ENCODE measurements around the gene CDH11.

GRCh38 chr16:58733216-58733495 lies 960 bp downstream of the GOT2 start:
- PRO-cap, 4 experiments, result peak in 4 of 4 experiments; most common plus-strand start chr16:58733414 (in 3); most common minus-strand start chr16:58733345 (in 2)
- RAMPAGE, long total RNA, 2 experiments, result no peak in any of the 2 experiments

GRCh38 chr16:60522666-60523021 lies 1513.6 kb downstream of the CDH8 start:
- PRO-cap, 4 experiments, result no peak in any of the 4 experiments
- RAMPAGE, long total RNA, 2 experiments, result no peak in any of the 2 experiments

DNA sequence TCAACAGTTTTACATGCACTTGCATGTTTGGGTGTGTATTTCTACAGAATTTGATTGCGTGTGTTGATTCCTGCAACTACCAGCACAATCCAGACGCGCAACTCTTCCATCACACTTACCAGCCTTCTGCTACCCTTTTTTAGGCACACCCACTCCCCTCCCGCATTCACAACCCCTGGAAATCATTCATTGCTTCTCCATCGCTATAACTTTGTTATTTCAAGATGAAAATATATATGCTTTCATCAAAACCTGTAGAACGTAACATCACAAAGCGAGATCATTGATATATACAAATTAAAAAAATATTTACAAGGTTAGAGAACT lies 590.7 kb downstream of the CDH8 start:
- PRO-cap, 4 experiments, result no peak in any of the 4 experiments
- RAMPAGE, long total RNA, 2 experiments, result no peak in any of the 2 experiments

- PRO-cap, 4 experiments, result no peak in any of the 4 experiments
- RAMPAGE, long total RNA, 2 experiments, result no peak in any of the 2 experiments
These were observed 544.5 kb downstream of the CDH8 start for GRCh38 chr16:61491811-61492117.

DNA sequence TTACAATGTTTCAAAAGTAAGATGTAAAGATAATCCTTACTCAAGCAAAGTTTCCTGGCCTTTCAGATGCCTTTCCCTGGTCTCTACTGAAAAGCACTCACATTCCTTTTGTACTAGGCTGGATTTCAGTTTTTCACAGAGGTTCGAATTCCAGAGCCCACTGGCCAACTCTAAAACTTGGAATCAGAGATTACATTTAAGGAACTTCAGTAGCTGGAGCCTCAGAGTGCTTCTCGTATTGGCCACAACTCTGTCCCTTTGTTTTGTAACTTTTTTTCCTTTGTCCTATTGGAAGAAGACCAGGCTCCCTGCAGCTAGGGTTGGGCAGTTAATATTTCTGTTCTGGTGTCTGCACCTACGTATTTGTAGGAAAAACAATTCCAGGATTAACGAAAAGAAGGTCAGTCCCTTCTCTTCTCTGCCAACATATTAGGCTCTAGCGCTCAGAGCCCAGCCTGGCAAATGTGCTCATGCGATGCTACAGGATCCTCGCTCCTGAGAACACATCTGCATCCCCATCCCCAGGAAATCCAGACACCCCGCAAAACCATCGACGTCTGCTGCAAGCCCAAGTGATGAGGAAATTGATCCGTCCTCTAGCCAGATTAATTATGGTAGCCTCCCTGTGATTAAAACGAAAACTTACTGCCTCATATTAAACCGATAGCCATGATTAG lies 1.9 kb downstream of the CDH11 start:
- PRO-cap, 4 experiments, result no peak in any of the 4 experiments
- RAMPAGE, long total RNA, 2 experiments, result no peak in any of the 2 experiments

- PRO-cap, 4 experiments, result peak in 4 of 4 experiments; most common minus-strand start chr16:65122063 (in 4)
- RAMPAGE, long total RNA, 2 experiments, result start-site peak on the minus strand in 1 of 2 experiments, at chr16:65122016-65122100 at its widest, 16 reads per replicate
These were observed at the start of gene CDH11 for GRCh38 chr16:65121766-65122099. CDH11 (minus strand) TSS chr16:65122063.

DNA sequence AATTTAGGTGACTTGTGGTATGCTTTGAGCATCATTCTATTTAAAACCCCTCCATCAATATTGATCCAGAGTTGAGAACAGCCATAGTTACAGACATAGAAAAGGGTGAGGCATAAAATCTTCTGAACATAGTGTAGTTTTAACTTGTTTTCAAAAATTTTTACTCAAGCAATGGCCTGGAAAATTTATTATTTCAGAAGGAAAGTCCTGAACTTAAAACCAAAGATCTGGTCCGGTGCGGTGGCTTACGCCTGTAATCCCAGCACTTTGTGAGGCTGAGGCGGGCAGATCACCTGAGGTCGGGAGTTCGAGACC lies 66.0 kb upstream of the CDH11 start:
- PRO-cap, 4 experiments, result no peak in any of the 4 experiments
- RAMPAGE, long total RNA, 2 experiments, result no peak in any of the 2 experiments

DNA sequence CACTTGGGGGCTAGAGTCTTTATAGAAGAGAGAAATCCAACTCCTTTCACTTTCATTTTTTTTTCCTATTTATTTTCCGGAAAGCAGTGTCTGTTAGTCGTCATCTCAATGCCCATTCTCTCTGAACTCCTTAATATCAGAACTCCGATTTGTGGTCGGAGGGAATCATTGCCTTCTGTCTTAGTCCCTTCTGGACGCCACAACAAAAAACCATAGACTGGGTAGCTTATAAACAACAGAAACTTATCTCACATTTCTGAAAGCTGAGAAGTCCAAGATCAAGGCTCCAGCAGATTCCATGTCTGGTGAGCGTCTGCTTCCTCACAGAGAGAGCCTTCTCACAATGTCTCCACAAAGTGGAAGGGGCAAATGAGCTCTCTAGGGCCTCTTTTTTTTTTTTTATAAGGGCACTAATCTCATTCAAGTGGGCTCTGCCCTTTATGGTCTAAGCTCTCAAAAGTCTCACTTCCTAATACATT lies 296.6 kb upstream of the CDH11 start:
- PRO-cap, 4 experiments, result no peak in any of the 4 experiments
- RAMPAGE, long total RNA, 2 experiments, result no peak in any of the 2 experiments

- PRO-cap, 4 experiments, result peak in 4 of 4 experiments; most common plus-strand start chr16:65945850 (in 4)
- RAMPAGE, long total RNA, 2 experiments, result no peak in any of the 2 experiments
These were observed 420.9 kb upstream of the CDH5 start for GRCh38 chr16:65945738-65945902.

- PRO-cap, 4 experiments, result no peak in any of the 4 experiments
- RAMPAGE, long total RNA, 2 experiments, result no peak in any of the 2 experiments
These were observed 223.7 kb upstream of the CDH5 start for GRCh38 chr16:66142870-66143207.

DNA sequence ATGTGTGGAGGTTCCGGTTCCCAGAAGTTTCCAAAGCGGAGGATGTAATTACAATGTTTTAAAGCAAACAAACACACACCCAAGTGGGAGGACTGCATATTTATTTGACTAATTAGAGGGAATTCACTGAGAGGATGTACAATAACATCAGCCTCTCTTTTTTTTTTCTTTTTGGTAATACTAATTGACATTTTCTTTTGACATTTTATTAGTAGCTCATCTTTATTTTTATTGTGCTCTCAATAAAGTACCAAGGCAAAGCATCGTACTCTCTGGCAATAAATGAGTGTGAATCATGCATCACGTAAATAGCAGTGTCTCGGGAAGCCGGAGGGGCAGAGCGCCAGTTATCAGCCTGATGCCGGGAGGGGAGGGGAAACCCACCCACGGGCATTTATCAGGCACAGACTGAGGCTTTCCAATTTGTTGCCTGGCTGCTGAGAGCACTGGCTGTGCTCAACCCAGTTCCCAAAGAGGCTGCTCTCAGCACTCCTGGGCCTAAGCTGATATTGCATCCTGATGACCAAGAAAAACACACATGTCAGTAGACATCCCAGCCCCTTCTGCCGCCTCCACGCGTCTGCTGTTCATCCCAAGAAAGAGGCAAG lies 118.4 kb upstream of the CDH5 start:
- PRO-cap, 4 experiments, result no peak in any of the 4 experiments
- RAMPAGE, long total RNA, 2 experiments, result no peak in any of the 2 experiments

- PRO-cap, 4 experiments, result no peak in any of the 4 experiments
- RAMPAGE, long total RNA, 2 experiments, result no peak in any of the 2 experiments
These were observed 96.2 kb upstream of the CDH5 start for GRCh38 chr16:66270072-66270938.

GRCh38 chr16:66376528-66377353 lies 10.2 kb downstream of the CDH5 start:
- PRO-cap, 4 experiments, result peak in 2 of 4 experiments; most common plus-strand start chr16:66377135 (in 1); most common minus-strand start chr16:66376991 (in 1)
- RAMPAGE, long total RNA, 2 experiments, result no peak in any of the 2 experiments

GRCh38 chr16:66510868-66511667 lies 38.9 kb downstream of the TK2 start:
- PRO-cap, 4 experiments, result peak in 1 of 4 experiments; most common plus-strand start chr16:66511492 (in 1); most common minus-strand start chr16:66511353 (in 1)
- RAMPAGE, long total RNA, 2 experiments, result no peak in any of the 2 experiments

GRCh38 chr16:66516687-66517394 lies 33.1 kb downstream of the TK2 start:
- PRO-cap, 4 experiments, result peak in 4 of 4 experiments; most common plus-strand start chr16:66517124 (in 3); most common minus-strand start chr16:66516784 (in 4)
- RAMPAGE, long total RNA, 2 experiments, result start-site peak on the plus strand in 2 of 2 experiments, at chr16:66517099-66517257 at its widest, 8 to 32 reads per replicate; start-site peak on the minus strand in 1 of 2 experiments, at chr16:66516718-66517525 at its widest, 13 to 28 reads per replicate

- PRO-cap, 4 experiments, result no peak in any of the 4 experiments
- RAMPAGE, long total RNA, 2 experiments, result start-site peak on the minus strand in 1 of 2 experiments, at chr16:66517790-66517869 at its widest, 53 reads per replicate
These were observed 32.2 kb downstream of the TK2 start for GRCh38 chr16:66517768-66518090.

GRCh38 chr16:66551120-66551793 lies 1.1 kb upstream of the CKLF start:
- PRO-cap, 4 experiments, result peak in 1 of 4 experiments; most common plus-strand start chr16:66551619 (in 1); most common minus-strand start chr16:66551295 (in 1)
- RAMPAGE, long total RNA, 2 experiments, result no peak in any of the 2 experiments

GRCh38 chr16:66619908-66620794 lies 15.6 kb downstream of the CMTM3 start:
- PRO-cap, 4 experiments, result no peak in any of the 4 experiments
- RAMPAGE, long total RNA, 2 experiments, result no peak in any of the 2 experiments

GRCh38 chr16:66902822-66903614 lies 15.7 kb downstream of the CDH16 start:
- PRO-cap, 4 experiments, result no peak in any of the 4 experiments
- RAMPAGE, long total RNA, 2 experiments, result no peak in any of the 2 experiments

- PRO-cap, 4 experiments, result no peak in any of the 4 experiments
- RAMPAGE, long total RNA, 2 experiments, result no peak in any of the 2 experiments
These were observed 11.6 kb downstream of the CDH16 start for GRCh38 chr16:66906902-66907630.

Data from right lobe of liver (tissue), 4 donors.